Measurements from ENCODE around the genes SCN1A, G6PC2, HAT1 and METAP1D.

GRCh38 chr2:166127793-166128129 lies at the start of gene SCN1A:
Gene SCN1A, minus strand, starts transcription at chr2:166128020.
- RRBS, result no CpG with 5 or more reads among the region's 5 CpGs

- RRBS, result no CpG with 5 or more reads among the region's 13 CpGs
Measured at GRCh38 chr2:167844301-167845020, 402.9 kb downstream of the STK39 start.

- RRBS, result no CpG with 5 or more reads among the region's 4 CpGs
Measured at GRCh38 chr2:168189928-168190220, 57.5 kb downstream of the STK39 start.

DNA sequence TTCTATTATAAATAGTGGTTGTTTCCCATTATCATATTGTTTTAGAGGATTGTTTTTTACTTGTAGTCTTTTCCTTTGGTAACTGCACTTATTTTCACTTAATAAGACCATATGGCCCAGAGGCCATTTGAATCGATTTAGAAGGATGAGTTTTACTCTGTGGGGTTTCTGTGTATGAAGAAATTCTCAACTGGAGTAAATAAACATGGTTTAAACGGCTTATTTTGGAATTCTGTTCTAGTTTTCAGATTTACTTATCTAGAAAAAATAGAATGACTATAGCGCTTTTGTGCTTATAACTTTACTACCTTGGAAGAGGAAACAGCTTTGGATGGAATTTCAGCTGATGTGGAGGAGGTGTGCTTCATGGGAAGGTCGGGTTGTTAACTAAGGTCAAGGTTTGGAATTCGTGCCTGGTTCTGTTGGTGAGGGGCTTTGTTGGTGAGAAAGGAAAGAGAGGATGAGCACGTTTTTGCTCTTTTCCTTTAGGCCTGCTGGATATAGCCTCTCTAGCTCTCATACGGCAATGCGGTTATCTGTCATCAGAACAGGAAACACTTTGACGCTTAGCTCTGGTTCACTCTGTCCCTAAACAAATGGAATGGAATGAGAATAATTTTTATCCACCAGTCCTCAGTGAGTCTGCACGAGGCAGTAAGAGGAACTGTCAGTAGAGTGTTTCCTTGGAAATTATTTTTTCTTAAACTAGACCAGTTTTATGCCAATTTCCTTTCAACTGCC lies 169.9 kb upstream of the NOSTRIN start:
- RRBS, result no CpG with 5 or more reads among the region's 10 CpGs

DNA sequence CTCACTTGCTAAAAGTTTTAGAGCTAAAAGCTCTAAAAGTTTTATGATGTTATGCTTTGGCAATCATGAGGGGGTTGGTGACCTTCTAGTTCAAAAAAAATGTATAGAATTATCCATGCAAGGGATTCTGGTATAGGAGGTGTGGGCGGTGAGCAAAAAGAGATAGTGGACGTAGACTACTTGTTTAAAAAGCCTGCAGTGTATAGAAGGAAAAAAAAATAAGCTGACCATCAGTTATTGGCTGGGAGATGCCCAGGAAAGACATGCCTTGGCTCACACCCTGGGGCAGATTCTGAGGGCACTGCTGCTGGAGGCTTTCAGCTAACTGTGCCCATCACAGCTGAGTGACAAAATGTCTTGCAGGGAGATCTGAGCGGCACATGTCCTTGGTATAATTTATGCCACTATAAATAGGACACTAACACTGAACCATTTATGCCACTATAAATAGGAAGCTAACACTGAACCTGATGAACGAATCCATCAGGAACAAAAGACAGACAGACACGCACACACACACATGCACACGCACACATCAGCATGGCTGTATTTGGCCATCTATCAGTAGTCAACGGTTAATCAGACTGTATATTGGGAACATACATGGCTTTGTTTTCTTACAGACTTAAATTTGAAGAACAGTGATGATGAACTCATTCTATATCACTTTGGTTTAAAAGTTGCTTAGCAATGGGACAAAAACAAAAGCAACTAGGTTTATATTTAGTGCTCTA lies 68.2 kb upstream of the NOSTRIN start:
- RRBS, result no CpG with 5 or more reads among the region's 7 CpGs

- RRBS, result no CpG with 5 or more reads among the region's 3 CpGs
Measured at GRCh38 chr2:168901099-168901377, at the start of gene G6PC2. Gene G6PC2, plus strand, starts transcription at chr2:168901291.

DNA sequence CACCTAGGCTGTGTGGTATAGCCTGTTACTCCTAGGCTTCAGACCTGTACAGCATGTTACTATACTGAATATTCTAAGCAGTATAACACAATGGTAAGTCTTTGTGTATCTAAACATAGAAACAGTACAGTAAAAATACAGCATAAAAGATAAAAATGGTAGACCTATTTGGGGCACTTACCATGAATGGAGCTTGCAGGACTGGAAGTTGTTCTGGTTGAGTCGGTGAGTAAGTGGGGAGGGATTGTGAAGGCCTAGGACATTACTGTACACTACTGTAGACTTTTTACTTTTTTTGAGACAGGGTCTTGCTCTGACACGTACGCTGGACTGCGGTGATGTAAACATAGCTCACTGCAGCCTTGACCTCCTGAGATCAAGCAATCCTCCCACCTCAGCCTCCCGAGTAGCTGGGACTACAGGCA lies 6.2 kb downstream of the KLHL23 start:
- RRBS, result no CpG with 5 or more reads among the region's 5 CpGs

- RRBS, result 2% methylated on average over 35 of the region's 78 CpGs
Measured at GRCh38 chr2:169827597-169828321, 505 bp downstream of the UBR3 start.

GRCh38 chr2:170013872-170014179 lies 164.1 kb upstream of the MYO3B start:
- RRBS, result no CpG with 5 or more reads among the region's 5 CpGs

GRCh38 chr2:170409017-170409550 lies 231.1 kb downstream of the MYO3B start:
- RRBS, result no CpG with 5 or more reads among the region's 11 CpGs

GRCh38 chr2:170711542-170712556 lies 3.3 kb upstream of the SP5 start:
- RRBS, result 8% methylated on average over 4 of the region's 50 CpGs

- RRBS, result no CpG with 5 or more reads among the region's 3 CpGs
Measured at GRCh38 chr2:171082684-171083092, 78.0 kb downstream of the TLK1 start.

GRCh38 chr2:171149179-171149643 lies 11.5 kb downstream of the TLK1 start:
- RRBS, result no CpG with 5 or more reads among the region's 1 CpG

GRCh38 chr2:171318666-171319180 lies 115.1 kb downstream of the METTL8 start:
- RRBS, result no CpG with 5 or more reads among the region's 3 CpGs

DNA sequence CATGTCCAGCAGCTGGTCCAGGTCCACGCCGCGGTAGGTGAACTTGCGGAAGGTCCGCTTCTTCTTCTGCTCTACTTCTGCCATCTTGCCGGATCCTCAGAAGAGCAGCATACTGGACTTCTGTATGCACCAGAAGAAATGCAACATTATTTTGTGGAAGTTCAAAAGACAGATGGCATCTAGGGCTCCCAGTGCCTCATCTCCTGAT lies 4.7 kb upstream of the CYBRD1 start:
- RRBS, result no CpG with 5 or more reads among the region's 6 CpGs

GRCh38 chr2:171534819-171535404 lies 12.6 kb downstream of the CYBRD1 start:
- RRBS, result no CpG with 5 or more reads among the region's 4 CpGs

GRCh38 chr2:171864397-171864853 lies 29.6 kb downstream of the SLC25A12 start:
- RRBS, result no CpG with 5 or more reads among the region's 5 CpGs

DNA sequence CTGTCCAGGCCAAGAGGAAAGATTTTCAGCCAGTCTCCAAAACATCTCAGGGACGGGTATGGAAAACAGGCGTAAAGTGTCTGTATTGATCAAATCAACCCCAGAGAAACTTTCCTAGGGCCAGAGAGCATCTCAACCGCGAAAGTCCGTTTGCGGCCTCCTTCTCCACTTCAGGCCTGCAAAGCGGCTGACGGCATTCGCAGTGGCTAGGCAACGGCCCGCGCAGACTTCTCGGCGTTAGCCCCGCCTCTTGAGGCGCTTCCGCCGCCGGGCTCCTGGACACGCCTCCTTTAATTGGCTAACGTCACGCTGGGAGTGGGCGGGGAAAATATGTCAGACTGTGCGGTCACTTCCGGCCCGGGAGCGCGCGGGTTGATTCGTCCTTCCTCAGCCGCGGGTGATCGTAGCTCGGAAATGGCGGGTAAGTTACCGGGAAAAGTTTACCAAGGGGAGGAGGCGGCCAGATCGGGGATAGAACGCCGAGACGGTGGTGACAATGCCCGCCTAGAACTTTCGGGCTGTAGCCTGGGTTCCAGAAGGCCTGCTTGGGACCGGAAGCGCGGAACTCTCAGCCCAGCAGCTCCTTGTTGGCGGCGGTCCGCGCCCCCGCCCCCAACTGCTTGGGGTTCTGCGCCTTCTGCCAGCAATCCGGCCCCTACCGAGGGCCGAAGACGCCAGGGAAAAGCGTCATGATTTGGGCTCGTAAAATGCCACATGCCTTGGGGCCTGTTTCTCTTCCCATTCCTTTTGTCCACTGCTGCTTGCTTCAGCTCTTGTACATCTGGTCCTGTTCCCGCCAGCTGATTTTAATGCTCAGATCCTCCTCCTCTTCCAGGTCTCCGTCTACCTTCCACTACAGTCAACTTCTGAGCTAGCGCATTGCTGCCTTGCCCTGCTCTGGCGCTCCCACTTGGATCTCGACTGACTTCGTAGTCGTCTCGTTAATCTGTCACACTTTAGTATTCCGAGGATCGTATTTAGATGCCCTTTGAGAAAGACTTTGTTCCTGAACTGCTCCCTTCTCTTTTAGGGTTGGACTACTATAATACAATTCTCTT lies at the start of gene HAT1:
TSS of gene HAT1 (plus strand) at position 375 of the 1,058 bp plus-strand sequence.
- RRBS, result under 1% methylated on average over 21 of the region's 68 CpGs

DNA sequence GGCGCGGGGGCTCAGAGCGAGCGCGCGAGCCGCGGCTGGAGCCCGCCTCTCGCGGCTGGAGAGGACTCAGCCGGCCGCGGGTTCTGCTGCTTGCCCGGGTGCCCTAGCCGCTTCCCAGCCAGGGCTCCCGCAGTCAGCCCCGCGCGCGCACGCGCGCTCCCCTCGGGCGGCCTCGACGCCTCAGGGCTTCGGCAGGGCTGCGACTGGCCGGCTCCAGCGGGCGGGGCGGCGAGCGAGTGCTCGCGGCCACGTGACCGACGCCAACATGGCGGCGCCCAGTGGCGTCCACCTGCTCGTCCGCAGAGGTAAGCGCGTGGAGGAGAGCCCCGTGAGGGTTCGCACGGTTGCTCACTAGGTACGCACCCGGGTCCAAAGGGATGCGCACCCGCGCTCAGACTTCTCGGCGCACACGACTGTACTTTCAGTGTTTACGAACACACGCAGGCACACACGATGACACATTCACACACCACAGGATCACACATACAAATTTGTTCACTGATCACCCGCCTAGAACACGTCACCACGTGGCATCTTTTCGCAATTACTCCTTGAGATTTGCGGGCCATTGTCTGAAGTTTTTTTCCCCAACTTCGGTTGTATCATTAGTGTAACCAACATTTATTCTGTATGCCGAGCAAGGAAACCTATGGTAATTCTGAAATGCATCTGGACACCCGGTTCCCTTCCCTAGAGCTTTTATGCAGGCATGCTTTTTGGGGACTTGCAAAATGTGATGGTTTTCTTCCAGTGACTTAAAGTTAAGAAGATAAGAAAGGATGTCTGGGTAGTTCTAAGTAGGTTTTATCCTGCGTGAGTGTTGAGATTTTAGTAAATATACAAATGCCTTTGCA lies at the start of gene METAP1D:
TSS of gene METAP1D (plus strand) at position 249 of the 854 bp plus-strand sequence.
- RRBS, result no CpG with 5 or more reads among the region's 71 CpGs

- RRBS, result 3% methylated on average over 8 of the region's 54 CpGs
Measured at GRCh38 chr2:172096276-172097058, 6.2 kb downstream of the DLX2 start.